Pericardium fibroblast (primary cell): ENCODE measurements around the gene TLE3.

DNA sequence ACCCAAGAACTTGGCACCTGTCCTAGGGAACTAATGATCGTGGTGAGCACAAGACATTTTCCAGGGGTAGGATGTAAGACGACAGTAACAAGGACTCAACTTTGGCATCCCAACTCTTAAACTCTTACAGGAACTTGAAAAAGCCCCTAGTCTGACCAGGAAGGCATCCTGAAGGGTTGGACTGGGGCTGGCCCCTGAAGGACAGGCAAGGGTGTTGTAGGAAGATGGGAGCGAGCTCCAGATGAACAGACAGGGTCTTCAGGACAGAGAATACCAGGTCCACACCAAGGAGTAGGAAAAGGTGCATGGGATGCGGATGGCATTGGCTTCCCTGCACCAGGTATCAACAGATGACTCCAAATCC, 32.2 kb downstream of the TLE3 start:
- RAMPAGE, long total RNA, result no peak

DNA sequence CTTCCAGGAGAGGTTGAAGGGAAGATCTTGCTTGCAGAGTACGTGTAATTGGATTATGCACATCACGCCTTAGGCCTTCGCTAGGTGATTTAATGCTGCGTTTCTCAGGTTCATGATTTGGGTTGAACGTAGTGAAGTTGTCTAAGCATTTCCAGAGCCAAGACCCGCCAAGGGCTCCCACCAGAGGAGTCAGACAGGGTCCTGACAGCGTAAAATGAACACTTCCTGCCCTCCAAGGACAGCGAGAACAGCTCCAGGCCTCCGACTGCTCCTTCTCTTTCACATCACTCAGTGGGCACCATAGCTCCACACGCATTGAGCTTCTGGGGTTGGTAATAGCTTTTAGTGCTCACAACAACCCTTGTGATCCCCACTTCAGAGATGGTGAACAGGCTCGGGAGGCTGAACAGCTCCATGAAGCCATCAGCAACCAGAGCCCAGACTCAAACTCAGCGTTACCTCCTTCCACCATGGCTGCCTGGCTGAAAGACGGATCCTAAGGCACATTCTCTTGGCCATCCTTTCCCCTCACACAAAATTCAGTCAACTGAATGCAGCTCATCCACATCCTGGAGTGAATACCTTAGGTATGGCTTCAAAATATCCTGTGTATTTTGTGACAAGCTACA, 27.3 kb downstream of the TLE3 start:
- RAMPAGE, long total RNA, result no peak

GRCh38 chr15:70097224-70098212, at the start of gene TLE3:
TSS of gene TLE3 (minus strand) at chr15:70097917.
- RAMPAGE, long total RNA, result start-site peak on the minus strand at chr15:70097885-70097919, 9 and 12 reads in 2 replicates

GRCh38 chr15:70098493-70099472, 1.1 kb upstream of the TLE3 start:
- RAMPAGE, long total RNA, result no peak

GRCh38 chr15:70474650-70475652, 288.4 kb downstream of the UACA start:
- RAMPAGE, long total RNA, result no peak

- RAMPAGE, long total RNA, result no peak
Measured at GRCh38 chr15:70526341-70527300, 236.7 kb downstream of the UACA start.

- RAMPAGE, long total RNA, result no peak
Measured at GRCh38 chr15:70710489-70711090, 52.8 kb downstream of the UACA start.

GRCh38 chr15:70715870-70716534, 47.4 kb downstream of the UACA start:
- RAMPAGE, long total RNA, result no peak

DNA sequence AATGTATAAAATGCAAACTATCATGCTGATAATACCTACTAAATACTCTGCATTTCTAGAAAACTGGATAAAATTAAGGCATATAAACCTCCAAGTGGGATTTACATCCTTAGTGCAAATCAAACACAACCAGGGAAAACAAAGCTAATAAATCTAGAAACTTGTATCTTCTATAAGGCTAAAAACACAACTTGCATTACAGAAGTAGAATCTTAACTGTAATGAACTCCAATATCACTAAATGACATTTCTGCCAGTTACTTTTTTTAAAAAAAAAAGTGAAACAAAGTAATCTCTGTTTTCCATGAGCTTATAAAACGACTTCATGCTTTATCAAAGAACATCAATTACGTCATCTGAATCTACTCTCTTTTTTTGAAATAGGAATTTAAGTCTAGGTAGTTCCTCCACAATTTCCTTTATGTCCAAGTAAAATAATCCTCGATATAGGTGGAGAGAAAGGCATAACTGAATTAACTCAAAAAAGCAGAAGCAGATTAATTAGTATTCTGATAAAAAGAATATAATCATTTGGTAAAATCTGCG, 1.5 kb downstream of the UACA start:
- RAMPAGE, long total RNA, result no peak

DNA sequence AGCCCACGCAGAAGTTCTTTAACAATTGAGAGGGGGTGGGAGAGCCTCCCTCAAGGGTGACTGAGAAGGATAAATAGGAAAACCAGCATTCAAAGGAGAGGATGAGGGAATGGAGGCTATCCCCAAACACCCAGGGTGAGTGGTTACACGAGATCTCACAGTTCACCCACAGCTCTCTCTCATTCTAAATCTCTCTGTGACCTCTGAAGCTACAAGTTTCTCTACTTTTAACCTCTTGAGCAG, 31.4 kb upstream of the UACA start:
- RAMPAGE, long total RNA, result no peak

GRCh38 chr15:70795216-70795637, 31.9 kb upstream of the UACA start:
- RAMPAGE, long total RNA, result no peak

DNA sequence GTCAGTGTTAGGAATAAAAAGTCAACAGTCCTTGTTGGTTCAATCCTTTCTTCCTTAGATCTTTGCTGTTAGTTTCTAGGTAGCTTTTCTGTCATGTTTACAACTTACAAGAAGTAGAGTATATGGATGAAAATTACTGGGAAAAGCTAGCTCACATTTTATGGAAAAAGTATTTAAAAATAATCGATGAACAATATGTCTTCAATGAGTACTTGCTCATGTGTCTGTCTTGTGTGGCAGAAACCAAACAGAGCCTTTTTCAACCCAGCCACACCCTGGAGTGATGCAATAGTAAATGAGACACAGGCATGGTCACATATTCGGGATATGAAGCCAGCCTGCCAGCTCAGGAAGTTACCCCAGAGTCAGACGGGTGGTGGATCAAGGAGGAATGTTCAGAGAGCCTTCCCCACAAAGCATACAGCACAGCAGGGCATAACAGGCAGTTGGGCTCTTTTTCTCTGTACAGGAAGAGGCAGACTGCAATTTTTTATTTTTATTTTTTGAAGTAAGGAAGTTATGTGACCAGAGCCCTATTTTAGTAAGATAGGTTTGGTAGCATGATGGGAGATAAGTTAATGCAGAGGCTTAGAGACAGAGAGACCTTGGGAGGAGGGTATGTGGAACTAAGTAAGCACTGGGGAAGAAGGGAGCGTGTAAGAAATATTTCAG, 27.3 kb downstream of the LARP6 start:
- RAMPAGE, long total RNA, result no peak

- RAMPAGE, long total RNA, result no peak
Measured at GRCh38 chr15:70856667-70857451, 2.9 kb upstream of the LARP6 start.

GRCh38 chr15:71128174-71128559, 12.9 kb downstream of the THSD4 start:
- RAMPAGE, long total RNA, result no peak

DNA sequence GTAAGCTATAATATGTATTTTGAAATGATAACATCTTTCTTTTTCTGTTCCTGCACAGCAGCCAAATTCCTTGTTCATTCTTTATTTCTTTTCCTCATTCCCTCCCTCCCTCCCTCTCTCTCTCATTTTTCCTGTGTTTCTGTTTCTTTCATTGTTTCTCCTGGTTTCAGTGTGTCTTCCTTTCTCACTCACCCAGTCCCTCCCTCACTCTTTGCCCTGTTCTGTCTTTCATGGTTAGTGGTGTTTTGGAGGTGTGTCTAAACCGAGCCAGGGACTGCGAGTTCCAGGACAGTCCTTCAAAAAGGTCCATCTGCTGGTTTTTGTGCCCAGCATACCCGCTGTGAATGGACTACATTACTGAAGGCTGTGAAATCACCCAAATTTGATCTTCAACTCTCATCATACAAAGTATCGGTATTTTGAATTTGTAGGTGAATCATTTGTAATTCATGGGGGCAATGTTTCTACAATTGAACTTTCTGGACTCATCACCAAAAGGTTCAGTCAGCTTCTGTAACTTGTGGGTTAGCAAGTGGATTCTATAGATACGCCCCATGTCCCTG, 165.3 kb downstream of the THSD4 start:
- RAMPAGE, long total RNA, result no peak

GRCh38 chr15:71385364-71385652, 270.0 kb downstream of the THSD4 start:
- RAMPAGE, long total RNA, result no peak

DNA sequence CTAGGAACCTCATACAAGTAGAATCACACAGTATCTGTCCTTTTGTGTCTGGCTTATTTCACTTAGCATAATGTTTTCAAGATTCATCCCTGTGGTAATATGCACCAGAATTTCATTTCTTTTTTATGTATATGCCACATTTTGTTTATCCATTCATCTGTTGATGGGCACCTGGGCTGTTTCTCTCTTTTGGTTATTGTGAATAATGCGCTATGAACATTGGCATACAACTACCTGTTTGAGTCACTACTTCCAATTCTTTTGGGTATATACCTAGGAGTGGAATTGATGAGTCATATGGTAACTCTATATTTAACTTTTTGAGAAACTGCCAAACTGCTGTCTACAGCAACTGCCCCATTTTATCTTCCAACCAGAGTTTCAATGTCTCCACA, 133.7 kb upstream of the NR2E3 start:
- RAMPAGE, long total RNA, result no peak

DNA sequence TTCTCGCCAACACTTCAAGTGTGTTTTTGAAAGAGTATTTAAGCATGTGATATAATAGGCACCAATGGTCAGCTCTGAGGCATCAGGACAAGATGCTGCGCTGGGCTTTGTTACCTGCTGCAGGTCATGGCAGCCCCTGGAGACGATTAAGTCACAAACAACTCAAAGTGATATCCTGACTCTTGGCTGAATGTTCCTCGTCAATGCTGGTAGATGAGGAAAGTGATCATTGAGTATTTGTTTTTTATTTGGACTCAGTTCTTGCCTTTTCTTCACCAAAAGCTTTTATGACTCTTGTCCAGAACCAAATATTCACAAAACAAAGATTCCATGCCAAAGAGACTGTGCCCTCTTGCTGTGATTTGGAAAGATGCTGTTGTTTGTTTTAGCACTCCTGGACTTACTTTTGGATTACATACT, 133.3 kb upstream of the NR2E3 start:
- RAMPAGE, long total RNA, result no peak

DNA sequence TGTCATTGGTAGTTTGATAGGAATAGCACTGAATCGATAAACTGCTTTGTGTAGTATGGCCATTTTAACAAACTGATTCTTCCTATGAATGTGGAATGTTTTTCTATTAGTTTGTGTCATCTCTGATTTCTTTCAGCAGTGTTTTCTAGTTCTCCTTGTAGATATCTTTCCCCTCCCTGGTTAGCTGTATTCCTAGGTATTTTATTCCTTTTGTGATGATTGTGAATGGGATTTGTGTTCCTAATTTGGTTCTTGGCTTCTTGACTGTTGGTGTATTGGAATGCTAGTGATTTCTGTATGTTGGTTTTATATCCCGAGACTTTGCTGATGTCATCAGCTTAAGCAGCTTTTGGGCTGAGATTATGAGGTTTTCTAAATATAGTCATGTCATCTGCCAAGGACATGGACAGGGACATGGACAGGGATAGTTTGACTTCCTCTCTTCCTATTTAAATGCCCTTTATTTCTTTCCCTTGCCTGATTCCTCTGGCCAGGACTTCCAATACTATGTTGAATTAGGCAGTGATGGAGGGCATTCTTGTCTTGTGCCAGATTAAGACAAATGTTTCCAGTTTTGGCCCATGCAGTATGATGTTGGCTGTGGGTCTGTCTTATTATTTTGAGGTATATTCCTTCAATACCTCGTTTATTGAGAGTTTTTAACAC, 35.7 kb downstream of the MYO9A start:
- RAMPAGE, long total RNA, result no peak

DNA sequence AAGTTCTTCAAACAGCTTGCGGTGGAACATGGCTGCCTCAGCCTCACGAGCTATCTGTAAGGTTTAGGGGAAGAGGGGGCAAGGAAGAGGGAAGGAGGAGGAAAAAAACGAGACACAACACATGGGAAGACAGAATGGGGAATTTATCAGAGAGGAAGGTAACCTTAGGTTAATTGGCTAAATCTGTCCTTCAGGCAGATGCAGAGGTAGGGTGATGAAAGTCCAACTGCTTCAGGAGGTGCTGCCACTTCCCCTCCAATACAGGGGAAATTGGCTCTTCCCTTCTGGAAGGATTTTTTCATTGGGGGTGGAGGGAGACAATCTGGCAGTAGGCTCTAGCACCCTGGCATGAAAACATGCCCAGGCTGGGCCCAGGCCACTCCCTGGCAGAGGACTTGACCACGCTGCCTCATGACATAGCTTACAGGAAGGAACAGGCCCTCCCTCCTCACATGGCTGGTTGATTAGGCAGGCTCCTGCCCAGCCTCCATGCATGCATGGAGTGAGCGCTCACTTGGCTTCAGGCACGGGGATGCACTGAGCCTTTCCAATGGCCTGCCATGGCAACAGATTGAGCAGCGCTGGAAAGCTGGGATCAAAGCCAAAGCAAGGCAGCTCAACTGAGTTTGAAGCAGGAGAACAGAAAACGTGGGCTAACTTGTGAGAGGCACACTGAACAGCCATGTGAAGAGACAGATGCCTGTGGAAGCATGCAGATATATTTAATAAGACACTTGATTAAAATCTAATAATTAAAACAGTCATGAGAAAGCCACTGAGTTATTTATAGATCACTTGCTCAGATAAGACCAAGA, 5.8 kb upstream of the GRAMD2A start:
- RAMPAGE, long total RNA, result no peak